Right cardiac atrium (tissue), 1 donor: ENCODE measurements around a stretch of chr7.

DNA sequence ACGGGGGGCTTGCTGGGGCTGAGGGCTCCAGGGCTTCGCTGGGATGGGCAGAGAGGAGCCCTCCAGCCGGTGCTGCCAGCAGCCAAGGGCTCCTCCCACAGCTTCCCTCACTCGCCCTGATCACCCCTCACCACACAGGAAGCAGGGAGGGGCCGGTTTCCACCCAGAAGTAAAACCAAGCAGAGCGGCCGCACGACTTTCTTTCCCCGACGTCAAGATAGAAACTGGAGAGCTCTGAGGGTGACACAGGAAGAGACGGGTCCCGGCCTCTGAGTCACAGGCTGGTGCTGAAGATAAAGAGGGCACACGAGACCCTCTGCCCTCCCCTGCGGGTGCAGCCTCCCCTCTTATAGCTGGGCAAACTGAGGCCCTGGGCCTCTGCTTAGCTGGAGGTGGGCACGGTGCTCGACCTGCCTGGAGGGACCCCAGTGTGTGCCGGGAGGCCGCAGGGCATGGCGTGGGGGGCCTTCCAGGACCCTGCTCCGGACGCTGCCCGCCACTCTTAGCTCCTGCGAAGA lies 31.2 kb downstream of the ADAP1 start:
- PRO-cap, result bidirectional peak, plus-strand start at position 166 of the sequence, minus-strand start at position 103 of the sequence

DNA sequence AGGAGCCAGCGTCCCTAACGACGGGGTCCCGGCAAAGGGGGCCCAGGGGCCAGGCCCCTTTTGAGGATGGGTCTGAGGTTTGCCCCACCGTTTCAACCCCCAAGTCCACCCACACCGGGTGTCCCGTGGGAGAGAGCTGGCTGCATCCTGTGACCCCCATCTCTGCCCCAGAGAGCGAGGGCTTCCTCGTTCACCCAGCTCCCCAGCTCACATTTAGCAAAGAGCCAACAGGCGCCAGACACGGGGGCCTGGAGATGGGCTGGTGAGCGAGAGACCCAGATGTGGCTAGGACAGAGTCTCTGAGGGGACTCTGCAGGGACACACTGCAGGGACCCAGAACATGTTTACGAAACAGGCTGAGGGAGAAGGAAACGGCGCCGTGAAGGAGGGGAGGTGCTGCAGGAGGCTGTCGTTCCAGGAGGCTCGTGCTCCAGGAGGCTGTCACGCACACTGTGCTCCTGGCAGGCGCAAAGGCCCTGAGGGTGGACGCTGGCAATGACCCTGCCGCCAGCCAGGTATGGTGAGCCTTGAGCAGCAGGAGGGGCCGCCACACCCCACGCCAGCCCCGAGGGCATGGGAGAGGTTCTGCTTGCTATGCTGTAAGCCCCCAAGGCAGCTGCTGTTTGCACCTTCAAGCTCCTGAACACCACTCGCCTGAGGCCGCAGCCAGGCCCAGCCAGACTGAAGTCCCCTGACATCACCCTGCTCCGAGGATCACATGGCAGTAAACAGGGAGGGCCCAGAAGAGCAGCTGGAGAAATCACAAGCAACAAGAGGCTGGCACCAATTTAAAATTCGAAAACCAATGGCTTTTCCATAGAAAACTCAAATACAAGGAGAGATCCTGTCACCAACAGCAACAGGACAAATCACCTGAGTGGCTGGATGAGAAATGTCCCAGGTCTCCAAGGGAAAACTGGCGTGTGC lies 27.4 kb downstream of the ADAP1 start:
- PRO-cap, result no peak

DNA sequence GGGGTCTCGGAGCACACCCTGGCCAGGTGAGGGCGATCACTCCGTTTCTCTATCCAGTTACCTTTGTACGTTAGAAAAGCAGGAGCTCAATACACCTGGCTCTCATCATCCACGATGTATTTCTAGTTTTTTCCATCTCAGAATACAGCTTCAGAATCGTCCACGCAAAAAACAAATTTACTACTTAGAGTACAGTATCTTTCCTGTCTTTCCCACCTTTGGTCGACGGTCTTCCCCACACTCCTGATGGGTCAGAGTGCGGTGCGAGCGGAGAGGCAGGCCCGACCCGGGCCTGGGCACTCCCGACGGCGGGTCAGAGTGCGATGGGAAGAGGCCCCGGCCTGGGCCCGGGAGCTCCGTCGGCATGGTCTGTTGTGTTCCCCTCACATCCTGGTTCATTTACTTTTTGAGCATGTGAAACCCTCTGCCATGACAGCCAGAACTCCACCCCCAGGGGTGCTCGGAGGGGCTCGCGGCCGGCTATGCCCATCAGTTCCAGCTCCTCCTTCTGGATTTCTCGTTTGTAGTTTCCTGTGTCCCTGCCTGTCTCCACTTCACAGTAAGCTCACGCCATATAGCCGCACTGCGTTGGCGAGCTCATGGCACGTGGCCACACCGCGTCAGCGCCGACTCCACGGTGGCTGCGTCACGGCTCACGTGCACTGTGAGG lies 7.9 kb downstream of the COX19 start:
- PRO-cap, result no peak

DNA sequence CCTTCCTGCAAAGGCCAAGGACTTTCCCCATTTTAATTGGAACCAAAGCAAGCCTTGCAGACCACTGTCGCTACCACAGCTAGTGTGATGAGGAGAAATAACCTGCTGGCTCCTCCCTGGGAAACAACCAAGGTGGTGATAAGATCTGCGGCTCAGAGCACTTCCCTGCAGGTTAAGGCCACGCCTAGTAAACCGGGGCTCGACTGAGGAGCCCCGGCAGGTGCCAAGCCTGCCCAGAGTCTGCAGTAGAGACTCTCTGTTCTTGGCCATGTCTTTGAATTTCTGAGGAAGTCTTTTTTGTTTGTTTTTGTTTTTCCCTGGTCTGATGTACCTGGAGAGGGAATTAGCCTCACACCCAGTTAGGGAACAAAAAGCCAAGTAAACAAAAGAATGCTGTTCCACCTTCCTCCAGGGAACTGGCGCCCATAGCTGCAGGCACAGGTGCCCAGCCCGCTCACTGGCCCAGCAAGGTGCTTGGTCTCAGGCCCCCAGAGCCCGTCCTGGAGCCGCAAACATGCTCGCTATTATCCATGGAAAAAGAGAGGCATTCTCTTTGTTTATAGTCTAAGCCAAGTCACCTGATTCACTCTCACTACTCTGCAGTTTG lies 2.5 kb downstream of the GPR146 start:
- PRO-cap, result no peak

DNA sequence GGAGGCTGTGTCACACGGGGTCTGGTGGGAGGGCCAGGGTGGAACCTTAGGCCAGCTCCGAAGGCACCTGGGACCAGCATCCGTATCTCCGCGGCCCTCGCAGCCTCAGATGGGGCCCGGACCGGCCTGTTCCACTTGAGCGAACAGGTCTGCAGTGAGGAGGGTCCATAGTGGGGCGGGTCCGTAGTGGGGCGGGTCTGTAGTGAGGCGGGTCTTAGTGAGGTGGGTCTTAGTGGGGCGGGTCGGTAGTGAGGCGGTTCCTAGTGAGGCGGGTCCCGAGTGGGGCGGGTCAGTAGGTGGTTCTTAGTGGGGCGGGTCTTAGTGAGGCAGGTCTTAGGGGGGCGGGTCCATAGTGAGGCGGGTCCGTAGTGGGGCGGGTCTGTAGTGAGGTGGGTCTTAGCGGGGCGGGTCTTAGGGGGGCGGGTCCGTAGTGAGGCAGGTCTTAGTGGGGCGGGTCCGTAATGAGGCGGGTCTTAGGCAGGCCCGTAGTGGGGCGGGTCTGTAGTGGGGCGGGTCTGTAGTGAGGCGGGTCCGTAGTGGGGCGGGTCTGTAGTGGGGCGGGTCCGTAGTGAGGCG lies 15.1 kb downstream of the GPR146 start:
- PRO-cap, result no peak

GRCh38 chr7:1122885-1123516 lies 15.0 kb downstream of the C7orf50 start:
- PRO-cap, result no peak

DNA sequence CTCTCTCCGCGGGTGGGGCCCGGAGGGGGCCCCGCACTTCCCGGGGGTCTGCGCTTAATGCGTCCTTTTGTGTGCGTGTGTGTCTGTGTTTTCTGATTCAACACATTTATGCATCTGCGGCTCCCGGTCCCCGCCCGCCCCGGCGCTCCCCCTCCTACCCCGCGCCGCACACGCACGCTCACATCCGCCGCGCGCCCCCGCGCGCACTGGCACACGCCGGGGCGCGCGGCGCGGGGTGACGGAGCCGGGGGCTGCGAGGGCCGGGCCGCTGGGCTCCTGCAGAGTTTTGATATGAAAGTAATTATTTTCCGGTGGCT lies 4.7 kb downstream of the UNCX start:
- PRO-cap, result no peak

GRCh38 chr7:1472896-1473589 lies 13.8 kb upstream of the MICALL2 start:
- PRO-cap, result no peak

- PRO-cap, result bidirectional peak, plus-strand start at chr7:1533119, minus-strand start at chr7:1532806
Measured at GRCh38 chr7:1532124-1533030, 1.9 kb downstream of the MAFK start.

DNA sequence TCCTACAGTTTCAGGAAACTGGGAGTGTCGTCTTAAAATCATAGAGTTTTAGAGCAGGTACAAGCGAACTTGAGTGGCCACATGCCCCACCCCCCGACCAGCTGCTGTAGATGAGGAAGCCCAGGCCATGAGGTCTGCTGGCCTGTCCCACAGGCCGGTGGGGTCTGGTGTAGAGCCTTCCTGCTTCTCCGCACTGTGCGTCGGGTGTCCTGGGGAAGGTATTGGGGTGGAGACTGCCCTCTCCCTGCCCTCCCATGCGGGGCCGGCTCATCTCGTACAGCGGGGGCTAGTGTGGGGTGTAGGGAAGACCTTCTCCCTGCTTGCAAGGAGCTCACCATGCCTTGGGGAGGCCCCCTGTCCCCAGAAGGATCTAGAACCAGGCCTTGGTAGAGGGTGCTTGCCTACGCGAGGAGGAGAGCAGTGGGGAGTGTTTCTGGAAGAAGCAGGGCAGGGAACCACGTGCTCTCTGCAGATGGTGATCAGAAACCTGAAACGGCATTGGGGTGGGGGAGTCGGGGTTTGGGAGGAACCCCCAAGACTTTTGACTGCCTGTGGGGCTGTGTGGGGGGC lies 2.6 kb downstream of the MAFK start:
- PRO-cap, result bidirectional peak, plus-strand start at position 89 of the sequence, minus-strand start outside the sequence

DNA sequence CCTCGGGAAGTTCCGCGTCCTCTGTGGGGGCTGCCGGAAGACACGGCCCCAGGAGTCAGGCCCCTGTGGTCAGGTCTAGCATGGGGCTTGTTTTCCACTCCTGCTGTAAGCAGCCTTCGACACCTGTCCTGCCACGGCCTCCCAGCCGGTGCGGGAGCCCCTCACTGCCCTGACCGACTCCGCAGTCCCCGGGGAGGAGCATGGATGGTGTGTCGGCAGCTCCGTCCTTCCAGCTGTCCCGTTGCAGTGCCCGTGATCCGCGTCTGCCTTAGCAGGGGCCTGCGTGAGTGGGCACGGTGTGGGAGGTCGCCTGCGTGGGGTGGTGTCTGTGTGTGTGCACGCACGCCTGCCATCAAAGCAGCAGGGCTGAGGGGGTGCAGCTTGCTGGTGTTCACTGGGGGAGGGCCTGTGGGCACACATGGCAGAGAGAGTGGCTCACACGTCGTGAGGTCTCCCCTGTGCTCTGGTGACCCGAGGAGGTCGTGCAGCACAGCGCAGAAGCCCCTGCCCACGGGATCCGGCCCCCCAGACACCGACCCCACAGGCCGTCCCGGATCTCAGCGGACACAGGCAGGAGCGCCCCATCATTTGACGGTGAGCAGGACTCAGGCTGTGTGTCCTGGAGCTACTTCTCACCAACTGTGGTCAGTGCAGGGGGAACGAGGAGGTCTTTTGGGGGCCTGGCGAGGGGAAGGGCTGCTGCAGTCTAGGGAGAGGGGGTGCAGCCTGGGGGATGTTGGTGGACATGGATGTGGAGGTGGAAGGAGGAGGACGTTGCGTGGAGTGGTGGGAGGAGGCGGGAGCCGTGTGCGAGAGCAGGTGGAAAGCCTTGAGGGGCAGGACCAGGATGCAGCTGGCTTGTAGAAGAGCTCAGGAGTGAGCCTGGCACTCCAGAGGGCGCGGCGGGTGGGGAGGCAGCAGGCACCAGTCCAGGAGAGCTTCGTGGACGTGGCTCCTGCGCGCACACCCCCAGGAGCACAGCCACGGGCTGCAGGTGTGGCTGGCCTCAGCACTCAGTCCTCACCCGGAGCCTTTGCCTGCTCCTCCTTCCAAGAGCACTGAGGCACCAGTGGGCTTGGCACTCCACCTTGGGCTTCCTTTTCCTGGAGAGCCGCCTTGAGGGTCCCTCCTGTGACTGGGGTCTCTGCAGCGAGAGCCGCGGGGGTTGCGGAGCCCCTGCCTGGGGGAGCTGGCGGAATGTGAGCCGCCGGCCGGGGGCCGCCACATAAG lies 10.6 kb downstream of the MAFK start:
- PRO-cap, result no peak

DNA sequence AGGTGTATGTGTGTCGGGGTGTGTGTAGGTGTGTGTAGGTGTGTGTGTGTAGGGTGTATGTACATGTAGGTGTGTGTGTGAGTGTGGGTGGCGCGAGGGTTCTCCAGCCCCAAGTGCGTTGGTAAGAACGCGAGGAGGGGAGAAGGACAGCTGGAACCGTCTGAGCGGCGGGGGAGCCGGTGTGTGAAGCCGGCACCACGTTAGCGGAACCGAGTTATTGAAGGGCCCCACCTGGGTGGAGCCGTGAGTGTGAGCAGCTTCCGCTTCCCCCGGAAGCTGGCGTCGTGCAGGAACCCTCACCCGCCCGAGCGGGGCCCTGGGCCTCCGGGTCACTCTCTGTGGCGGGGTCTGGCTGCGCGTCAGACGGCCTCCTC lies 49.5 kb upstream of the PSMG3 start:
- PRO-cap, result no peak

DNA sequence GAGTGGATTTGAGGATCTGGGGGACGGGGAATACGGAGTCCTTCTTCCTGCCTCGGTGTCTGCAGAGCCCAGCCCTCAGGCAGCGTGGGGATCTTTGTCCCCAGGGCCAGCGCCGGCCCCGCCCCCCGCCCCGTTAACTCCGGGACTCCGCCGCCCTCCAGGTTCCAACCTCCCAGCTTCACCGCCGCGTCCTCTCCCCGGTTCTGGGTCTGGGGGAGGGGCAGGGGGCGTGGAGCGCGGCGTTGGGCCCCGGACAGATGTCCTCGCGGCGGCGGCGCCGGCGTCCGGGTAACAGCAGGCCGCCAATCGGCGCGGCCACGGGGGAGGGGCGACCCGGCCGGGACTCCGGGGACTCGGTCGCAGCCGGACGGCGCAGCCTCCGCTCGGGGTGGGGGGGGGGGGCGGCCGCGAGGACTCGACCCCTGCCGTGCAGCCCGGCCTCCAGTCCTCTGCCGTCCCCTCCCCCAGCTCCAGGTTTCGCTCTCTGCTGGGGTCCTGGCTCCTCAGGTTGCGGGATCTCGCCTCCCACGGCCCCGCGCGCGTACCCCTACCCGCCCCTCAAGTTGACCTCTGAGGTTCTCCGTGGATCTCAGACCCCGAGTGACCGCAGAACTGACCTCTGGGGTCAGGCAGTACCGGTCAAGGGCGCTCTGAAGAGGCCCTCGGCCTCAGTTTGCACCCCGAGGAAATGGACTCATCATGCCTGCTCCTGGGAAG lies 2.3 kb upstream of the ELFN1 start:
- PRO-cap, result no peak

GRCh38 chr7:1862191-1863000 lies 192.3 kb downstream of the ELFN1 start:
- PRO-cap, result no peak

DNA sequence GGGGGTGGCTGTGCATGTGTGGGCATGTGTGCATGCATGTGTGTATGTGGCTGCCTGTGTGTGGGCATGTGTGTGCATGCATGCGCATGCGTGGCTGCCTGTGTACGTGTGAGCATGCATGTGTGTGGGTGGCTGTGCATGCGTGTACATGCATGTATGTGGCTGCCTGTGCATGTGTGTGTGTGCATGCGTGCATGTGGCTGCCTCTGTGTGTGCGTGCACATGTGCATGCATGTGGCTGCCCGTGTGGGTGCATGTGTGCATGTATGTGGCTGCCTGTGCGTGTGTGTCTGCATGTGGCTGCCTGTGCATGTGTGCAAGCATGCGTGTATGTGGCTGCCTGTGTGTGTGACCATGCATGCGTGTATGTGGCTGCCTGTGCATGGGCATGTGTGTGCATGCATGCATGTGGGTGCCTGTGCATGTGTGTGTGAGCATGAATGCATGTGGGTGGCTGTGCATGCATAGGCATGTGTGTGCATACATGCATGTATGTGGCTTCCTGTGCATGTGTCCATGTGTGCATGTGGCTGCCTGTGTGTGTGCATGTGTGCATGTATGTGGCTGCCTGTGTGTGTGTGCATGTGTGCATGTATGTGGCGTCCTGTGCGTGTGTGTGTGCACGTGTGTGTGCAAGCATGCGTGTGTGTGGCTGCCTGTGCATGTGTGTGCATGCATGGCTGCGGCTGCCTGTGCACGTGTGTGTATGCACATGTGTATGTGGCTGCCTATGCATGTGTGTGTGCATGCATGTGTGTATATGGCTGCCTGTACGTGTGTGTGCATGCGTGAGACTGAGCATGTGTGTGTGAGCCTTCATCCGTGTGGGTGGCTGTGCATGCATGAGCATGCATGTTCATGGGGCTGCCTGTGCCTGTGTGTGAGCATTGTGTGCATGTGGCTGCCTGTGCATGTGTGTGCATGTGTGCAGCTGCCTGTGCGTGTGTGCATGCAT lies 217.4 kb downstream of the ELFN1 start:
- PRO-cap, result no peak

- PRO-cap, result no peak
Measured at GRCh38 chr7:1986326-1987051, 246.3 kb downstream of the MAD1L1 start.

DNA sequence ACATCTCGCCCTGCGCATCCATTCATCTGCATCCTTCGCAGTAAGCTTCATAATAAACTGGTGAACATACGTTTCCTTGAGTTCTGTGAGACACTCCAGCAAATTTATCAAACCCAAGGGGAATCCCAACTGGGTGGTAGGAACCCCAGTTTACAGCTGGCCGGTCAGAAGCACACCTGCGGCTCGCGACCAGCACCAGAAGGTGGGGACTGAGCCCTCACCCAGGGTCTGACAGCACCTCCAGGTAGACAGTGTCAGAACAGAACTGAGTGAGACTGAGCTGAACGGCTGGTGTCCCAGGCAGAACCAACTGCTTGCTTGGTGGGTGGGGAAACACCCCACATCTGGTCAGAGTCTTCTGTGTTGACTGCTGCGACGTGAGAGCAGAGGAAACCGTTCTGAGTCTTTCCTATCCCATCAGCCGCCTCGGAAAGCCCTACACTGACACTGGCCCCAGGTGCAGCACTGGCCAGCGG lies 160.8 kb downstream of the MAD1L1 start:
- PRO-cap, result no peak

DNA sequence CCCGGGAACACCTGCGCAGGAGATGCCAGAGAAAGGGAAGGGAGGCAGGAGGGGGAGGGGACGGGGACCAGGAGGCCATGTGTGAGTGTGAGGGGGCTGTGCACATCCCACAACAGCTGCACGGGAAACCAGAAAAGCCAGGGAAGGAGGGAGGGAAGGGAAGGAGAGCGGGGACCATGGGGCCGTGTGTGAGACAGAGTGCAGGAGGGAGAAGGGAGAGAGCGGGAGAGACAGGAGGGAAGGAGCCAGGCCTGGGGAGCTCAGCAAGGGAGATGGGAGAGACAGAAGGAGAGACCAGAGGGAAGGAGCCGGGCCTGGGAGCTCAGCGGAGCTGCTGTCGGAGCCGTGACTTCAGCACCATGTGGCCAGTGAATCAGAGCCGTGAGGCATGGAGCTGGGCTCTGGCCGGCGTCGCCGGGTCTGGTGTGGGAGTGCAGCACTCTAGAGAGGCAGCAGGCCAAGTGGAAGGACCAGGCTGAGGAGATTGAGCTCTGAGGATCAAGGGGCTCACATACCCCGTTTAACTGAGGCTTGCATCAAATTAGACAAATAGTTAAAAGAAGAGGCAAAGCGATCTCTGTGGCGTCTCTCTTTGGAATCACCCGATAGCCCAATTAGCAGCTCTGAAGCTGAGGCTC lies 150.5 kb downstream of the MAD1L1 start:
- PRO-cap, result no peak

- PRO-cap, result no peak
Measured at GRCh38 chr7:2225399-2225969, 7.3 kb downstream of the MAD1L1 start.

GRCh38 chr7:2234755-2235474 lies 2.2 kb upstream of the MAD1L1 start:
- PRO-cap, result no peak